HTERT-HM (cell line): ENCODE data around the genes KIF11, EXOC6 and PDE6C.

DNA sequence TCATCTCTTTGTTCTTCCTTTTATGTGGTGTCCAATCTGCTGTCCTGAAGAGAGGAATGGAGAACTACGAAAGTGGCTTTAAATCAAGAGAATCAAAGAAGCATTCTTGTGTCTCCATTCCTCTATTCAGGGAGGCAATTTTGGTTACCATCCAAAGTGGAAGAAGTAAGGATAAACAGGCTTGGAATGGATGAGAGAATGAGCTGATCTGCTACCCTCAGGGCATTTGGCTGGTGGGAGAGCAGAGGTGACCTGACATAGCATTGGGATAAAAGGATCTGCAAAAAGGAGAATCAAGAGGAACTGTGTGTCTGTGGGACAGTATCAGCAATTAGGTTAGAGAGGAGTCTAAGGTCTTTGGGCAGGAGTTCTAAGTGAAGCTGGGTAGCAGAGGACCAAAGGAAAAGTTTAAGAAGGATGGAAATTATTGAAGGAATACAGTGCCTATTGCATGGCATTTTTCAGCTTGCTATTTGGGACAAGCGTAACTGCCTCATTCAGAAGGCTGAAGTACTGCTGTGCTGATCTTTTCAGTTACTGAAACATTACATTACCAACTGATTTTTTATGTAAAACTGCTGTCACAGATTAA lies 8.3 kb downstream of the BTAF1 start:
- RRBS, result no CpG with 5 or more reads among the region's 2 CpGs

DNA sequence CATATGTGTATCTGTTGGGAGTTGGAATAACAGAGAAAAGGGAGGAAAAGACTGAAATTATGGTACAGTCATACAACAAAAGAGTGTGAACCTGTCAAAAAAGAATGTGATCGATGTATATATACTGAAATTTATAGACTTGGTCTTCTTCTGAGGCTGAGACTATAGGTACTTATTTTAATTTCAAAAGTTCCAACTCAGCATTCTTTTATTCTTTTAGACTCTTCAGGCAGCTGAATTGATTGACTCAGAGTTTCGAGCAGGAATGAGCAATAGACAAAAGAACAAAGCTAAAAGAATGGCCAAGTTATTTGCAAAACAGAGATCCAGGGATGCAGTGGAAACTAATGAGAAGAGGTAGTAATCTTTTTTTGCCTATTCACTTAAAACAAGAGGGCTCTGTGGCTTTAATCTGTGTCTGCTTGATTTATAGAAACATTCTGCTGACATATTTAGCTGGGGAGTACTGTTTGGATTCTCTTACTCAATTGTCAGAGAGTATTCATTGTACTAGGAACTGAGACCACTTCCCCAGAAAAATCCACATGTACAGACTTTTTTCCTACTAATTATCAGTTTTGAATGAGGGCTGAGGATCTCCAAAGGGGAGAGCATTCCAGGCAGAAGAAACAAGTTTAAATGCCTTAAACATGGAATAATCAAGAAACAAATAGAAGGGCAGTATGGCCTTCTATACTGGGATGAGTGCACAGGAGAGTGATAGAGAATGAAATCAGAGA lies 30.1 kb downstream of the BTAF1 start:
- RRBS, result no CpG with 5 or more reads among the region's 2 CpGs

DNA sequence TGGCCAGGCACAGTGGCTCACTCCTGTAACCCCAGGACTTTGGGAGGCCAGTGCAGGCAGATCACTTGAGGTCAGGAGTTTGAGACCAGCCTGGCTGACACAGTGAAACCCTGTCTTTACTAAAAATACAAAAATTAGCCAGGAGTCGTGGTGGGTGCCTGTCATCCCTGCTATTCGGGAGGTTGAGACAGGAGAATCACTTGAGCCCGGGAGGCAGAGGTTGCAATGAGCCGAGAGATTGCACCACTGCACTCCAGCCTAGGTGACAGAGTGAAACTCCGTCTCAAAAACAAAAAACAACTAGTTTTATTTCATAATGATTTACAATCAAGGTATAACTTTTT lies 51.0 kb downstream of the BTAF1 start:
- RRBS, result no CpG with 5 or more reads among the region's 5 CpGs

DNA sequence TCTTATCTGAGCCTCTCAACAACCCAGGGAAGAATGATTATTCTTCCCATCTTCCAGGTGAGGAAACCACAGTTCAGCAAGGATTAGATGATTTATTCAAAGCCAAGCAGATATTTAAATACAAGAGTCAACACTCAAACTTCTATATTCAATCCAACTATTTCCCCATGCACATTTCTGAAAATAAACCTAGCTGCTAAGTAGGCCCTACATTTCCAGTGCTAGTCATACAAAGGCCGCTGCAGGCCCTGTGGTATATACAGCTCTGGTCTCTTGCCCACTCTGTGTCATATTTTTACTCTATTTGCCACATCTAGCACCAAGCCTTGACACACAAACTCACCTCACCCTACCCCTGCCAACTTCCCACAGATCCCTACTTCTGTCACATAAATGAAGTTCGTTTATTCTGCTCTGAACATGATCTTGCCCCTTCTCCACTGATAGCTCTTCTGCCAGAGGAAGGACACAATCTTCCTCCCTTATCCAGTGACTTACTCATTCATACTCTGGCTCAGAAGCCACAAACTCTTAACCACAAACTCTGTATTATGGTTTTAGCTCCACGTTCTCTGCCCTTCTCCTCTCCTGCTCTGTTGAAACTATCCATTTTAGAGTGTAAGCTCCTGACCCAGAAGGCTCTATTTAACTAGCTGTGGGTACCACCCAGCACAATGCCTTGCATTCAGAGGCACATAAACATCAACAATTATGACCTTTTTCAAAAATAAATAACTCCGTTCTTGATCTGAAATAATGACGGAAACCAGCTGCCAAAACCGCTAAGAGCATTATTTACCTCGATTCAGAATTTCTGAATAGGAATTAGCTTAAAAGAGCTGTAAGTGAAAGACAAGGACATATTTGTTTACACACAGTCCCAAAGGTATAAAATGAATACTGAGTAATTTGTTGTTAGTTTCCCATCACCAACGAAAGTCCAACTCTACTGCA lies 180.6 kb downstream of the CPEB3 start:
- RRBS, result no CpG with 5 or more reads among the region's 8 CpGs

- RRBS, result under 1% methylated on average over 7 of the region's 32 CpGs
Measured at GRCh38 chr10:92290039-92290813, 652 bp downstream of the CPEB3 start.

- RRBS, result no CpG with 5 or more reads among the region's 3 CpGs
Measured at GRCh38 chr10:92407809-92408154, 116.8 kb downstream of the MARCHF5 start.

- RRBS, result under 1% methylated on average over 24 of the region's 62 CpGs
Measured at GRCh38 chr10:92592850-92593890, at the start of gene KIF11. Gene KIF11, plus strand, starts transcription at chr10:92593130.

GRCh38 chr10:92697047-92697852 lies 7.5 kb downstream of the HHEX start:
- RRBS, result no CpG with 5 or more reads among the region's 8 CpGs

GRCh38 chr10:92756937-92757742 lies 67.4 kb downstream of the HHEX start:
- RRBS, result no CpG with 5 or more reads among the region's 10 CpGs

DNA sequence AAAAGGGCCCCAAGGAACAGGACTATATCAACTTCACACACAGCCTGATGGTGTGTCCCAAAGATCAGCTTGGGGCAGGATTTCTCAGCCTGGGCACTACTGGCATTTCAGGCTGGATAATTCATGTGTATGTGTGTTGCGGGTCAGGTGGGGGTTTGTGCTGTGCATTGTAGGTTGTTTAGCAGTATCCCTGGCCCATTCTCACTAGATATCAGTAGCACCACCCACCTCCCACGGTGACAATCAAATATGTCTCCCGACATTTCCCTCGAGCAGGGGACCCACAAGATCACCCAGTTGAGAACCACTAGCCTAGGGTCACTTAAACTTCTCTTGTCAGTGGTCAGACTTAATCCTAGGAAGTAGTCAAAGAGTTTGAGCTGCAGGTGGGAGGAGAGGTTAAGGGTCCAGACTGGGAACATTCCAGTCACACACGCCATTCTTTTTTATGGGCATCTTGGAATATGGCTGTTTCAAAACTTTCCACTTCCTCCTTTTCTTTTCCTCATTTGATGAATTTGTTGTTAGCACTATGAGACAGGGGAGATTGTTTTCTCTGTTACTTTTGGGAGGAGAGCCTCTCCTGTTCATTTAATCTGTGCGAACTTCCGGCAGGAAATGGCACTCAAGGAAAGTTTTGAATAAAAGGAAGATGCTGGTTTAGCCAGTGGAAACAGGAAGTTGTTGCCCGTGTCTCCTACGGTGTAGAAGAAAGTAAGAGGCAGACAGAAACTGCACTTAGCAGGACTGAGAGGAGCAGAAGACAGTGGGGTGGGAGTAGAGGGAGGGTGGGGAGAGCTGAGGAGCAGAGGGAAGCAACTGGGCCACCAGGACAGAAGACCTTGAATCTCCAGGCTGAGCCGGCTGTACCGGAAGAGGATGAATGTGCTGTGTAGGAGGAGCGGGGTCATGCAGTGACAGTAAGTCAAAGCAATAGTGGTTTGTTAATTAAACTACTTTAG lies 17.6 kb upstream of the EXOC6 start:
- RRBS, result no CpG with 5 or more reads among the region's 12 CpGs

DNA sequence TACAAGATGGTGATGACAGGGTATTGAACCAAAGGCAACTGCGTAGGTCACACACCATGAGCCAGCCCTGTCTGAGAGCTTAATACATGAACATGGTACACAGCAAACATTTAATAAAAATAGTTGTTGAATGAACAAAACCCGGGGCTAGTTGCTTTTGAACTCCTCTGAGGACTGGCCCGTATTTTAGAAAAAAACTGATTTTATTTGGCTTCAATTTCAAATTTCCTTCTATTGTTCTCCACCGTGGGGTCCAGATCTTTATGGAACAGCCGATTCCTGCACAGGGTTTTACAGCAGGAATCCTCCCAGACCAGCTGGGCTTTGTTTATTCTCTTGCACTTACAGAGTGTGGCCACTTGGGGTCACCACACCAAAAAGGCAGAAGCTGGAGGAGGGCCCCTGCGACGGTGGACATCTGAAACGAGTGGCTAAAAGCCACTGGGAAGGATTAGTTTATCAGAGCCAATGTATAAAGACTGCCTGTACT lies 5.4 kb upstream of the EXOC6 start:
- RRBS, result no CpG with 5 or more reads among the region's 8 CpGs

GRCh38 chr10:92848150-92848641 lies at the start of gene EXOC6:
Gene EXOC6, plus strand, starts transcription at chr10:92848520.
- RRBS, result 1% methylated on average over 8 of the region's 54 CpGs

GRCh38 chr10:93393160-93393801 lies 88.9 kb downstream of the MYOF start:
- RRBS, result 46% methylated on average over 1 of the region's 8 CpGs

DNA sequence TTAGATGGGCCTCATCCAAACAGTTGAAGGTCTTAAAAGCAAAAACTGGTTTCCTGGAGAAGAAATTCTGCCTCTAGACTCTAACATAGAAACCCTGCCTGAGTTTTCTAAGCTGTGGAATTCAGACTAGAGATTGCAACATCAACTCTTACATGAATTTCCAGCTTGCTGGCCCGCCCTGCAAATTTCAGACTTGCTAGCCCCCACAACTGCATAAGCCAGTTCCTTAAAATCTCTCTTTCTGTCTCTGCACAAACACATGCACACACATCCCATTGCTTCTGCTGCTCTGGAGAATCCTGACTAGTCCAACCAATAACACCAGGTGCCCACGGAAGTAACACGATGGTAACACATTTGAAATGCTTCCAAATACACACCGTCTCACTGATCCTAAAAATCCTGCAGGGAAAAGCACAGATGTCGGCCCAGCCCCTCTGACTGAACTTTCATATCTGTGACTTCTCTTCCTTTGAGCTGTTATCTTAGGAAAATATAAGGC lies 18.0 kb downstream of the MYOF start:
- RRBS, result no CpG with 5 or more reads among the region's 5 CpGs

GRCh38 chr10:93515262-93515630 lies 18.8 kb downstream of the CEP55 start:
- RRBS, result no CpG with 5 or more reads among the region's 3 CpGs

DNA sequence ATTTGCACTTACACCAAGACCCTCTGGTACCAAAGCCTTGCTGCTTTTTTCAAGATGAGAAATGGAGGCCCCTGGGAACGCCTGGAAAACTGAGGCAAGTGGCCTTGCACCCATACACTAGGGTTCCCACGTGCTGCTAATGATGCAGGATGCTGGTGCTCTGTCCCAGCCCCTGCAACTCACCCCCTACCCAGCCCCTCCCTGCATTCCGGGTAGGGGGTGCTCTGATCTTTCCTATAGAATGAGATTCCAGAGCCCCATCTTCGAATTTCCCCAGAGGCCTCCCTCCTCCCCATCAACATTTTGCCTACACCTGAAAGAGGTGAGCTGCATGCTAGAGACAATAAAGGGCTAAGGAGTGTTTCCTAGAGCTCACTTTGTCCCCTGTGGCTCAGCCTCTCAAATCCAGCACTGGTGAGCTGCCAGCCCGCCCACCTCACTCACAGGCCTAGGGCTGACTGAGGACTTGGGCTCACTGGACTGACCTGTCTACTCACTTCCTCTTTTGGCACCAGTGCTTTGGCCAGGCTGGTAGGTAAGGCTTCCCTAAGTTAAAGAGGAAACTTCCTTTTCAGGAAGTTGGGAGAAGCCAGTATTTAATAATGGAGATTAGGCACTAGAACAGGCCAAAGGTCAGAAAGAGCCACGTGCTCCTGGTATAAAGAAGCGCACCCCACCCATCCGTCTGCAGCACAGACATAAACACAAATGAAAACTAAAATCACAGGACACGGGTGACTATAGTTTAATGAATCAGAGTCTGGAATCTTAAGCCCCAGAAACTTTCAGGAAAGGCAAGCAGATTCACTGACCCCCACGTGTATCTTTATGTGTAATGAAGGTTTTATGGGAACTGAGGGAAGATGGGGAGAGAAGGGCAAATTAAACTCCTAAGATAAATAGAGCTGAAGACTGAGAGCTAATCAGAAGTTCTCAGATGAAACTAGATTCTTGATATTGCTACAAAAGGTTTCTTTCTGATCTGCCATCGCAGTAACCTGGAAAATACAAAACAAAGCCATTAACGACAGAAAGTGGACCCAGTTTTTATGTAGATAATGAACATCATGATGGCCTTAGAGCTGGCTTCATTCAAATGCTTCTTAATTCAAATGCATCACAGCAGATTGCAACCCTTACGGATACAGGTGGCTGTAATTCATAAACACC lies 9.5 kb downstream of the RBP4 start:
- RRBS, result no CpG with 5 or more reads among the region's 13 CpGs

DNA sequence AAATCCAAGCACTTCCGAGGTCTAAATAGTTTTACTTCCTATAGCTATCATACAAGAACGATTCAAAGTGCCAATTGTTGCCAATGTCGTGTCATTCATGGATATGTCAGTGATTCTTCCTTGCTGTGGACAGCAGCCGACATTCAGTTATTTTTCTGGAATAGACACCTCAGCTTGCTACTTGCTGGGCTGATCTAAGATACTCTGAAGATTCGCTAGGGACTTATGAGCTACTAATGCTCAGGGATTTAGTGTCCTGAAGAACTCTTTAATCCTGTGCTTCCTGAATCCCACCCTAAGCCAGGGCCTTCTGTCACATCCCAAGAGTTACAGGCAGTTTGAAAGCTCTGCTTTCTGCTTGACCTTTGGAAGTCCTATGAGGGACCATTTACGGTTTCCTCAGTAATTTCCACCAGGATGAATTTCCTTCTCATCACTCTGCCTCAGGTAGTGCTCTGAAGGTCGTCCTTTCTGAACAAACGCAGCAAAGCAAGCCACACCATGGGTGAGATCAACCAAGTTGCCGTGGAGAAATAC lies at the start of gene PDE6C:
TSS of gene PDE6C (plus strand) at position 313 of the 537 bp plus-strand sequence.
- RRBS, result no CpG with 5 or more reads among the region's 9 CpGs

GRCh38 chr10:93699864-93700408 lies 2.5 kb downstream of the FRA10AC1 start:
- RRBS, result no CpG with 5 or more reads among the region's 2 CpGs

- RRBS, result no CpG with 5 or more reads among the region's 4 CpGs
Measured at GRCh38 chr10:93807046-93807451, 49.3 kb downstream of the LGI1 start.

GRCh38 chr10:93995690-93995990 lies 1.9 kb downstream of the PLCE1 start:
- RRBS, result no CpG with 5 or more reads among the region's 1 CpG